Measurements from ENCODE around the genes TBC1D1 and PTTG2.

- RRBS, result no CpG with 5 or more reads among the region's 7 CpGs
These were observed 41.5 kb downstream of the DTHD1 start for GRCh38 chr4:36322723-36323474.

DNA sequence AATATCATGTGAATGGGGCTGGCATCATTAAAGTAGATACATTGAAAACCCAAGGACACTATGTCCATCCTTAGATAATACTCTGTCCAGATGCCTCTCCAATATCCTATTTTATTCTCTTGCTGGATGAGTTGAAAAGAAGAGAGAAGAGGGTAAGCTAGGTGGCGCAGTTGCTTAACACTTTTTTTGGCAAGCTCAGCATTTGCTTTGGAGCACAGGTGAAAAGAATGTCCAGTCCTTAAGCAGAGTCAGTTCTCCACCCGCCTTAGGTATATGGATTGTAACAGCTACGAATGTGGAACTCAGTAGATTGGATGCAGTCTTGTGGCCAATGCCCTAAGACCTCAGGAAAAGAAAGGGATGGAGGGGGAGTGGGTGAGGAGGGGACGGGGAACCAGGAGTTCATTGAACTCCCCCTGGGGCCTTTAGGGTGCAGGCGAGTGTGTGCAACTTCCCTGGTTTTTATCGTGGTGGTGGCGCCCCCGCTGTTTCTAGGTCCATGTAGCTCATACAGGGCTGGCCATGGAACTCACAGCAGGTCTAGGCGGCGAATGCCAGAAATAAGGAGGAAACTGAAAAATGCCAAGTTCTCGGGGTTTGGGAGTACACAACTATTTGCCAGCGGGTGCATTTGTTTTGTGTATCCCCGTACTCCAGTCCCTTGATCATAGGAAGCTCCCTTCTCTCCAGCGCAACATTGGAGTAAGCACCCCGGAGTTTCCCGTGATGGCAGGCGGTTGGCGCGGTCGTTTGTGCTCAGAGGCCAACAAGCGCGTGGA lies 590 bp upstream of the C4orf19 start:
- RRBS, result 15% methylated on average over 7 of the region's 22 CpGs

DNA sequence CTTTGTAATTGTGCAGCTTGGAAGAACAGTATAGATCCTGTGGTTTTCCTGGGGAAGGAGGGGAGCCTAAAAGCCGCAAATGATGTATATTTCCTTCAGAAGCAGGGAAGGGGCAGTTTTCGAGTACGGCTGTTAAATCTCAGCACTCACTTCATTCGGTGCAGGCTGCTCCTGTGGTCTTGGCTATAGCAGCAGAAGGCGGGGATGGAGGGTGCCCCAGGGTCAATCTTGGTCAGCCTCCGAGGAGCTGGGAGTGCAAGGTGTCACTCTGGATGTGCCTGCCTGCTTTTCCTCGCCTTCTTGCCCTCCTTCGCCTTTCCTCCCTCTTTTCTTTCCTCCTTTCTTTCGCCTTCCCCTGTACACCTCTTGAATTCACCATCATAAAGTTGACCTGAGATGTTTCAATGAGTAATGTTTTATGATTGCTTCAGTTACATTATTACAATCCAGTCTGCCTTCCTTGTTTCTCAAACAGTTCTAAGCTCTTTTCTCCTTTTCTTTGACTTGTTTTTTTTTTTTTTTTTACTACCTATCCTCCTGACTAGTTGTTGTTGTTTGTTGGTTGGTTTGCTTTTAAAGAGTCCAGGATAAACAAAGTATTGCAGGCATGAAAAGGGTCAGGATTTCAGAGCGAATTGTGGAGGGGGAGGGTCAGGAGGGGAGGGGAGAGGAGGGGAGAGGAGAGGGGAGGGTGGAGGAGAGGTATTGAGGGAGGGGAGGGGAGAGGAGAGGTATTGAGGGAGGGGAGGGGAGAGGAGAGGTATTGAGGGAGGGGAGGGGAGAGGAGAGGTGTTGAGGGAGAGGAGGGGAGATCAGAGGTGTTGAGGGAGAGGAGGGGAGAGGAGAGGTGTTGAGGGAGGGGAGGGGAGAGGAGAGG lies 101.4 kb downstream of the RELL1 start:
- RRBS, result no CpG with 5 or more reads among the region's 10 CpGs

GRCh38 chr4:37664663-37665113 lies 21.5 kb downstream of the RELL1 start:
- RRBS, result no CpG with 5 or more reads among the region's 5 CpGs

DNA sequence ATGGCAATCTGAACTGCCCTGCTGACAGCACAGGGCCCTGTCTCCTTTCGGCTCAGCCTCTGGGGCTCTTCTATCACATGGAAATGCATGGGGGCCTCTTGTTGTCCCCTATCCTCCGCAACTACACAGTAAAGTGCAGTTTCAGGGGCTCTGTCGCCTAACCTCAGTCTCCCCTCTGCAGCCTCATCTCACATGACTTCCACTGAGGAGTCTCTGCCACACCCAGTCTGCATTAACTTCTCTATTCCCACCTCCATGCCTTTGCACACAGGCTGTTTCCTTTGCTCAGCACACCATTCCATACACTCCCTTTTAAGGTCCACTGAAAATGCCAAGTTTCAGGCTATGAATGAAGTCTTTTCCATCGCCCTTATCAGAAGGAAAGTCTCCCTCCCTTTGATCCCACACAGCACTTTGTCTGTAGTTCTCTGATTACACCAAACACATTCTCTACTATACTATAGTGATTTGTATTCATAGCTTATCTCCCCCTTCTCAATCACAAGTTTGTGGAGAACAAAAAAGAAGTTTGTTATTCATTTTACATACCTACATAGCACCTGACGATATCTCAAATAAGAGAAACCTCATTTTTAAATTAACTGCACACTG lies 12.4 kb downstream of the RELL1 start:
- RRBS, result no CpG with 5 or more reads among the region's 5 CpGs

GRCh38 chr4:37890399-37891249 lies at the start of gene TBC1D1:
Gene TBC1D1, plus strand, starts transcription at chr4:37891084.
- RRBS, result 3% methylated on average over 7 of the region's 74 CpGs

DNA sequence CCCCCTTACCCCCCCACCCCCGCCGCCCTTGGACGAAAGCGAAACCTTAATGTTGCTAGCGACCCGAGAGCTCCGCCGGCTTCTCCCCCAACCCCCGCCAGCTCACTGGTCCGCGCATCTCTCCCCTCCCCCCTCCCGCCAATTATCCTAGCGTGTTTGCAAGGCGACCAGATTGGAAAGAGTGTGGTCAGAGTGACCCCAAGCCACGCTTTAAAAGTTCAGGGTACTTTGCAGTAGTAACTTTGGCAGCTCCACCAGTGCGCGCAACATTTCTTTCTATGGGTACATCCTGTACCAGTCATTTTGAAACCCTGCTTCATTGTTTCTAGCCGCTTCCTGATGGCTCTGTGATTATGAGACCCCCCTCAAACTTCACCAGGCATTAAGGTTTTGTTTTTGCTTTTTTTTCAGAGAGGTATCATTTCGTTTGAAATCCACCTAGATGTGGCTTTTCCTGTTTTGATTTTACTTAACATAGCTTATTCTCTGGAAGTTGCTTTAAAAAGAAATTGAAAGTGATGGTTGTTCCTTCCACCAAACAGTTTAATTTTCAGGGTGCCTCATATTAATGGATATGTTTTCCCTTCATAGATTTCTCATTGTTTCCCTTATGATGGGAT lies 754 bp downstream of the TBC1D1 start:
- RRBS, result no CpG with 5 or more reads among the region's 19 CpGs

DNA sequence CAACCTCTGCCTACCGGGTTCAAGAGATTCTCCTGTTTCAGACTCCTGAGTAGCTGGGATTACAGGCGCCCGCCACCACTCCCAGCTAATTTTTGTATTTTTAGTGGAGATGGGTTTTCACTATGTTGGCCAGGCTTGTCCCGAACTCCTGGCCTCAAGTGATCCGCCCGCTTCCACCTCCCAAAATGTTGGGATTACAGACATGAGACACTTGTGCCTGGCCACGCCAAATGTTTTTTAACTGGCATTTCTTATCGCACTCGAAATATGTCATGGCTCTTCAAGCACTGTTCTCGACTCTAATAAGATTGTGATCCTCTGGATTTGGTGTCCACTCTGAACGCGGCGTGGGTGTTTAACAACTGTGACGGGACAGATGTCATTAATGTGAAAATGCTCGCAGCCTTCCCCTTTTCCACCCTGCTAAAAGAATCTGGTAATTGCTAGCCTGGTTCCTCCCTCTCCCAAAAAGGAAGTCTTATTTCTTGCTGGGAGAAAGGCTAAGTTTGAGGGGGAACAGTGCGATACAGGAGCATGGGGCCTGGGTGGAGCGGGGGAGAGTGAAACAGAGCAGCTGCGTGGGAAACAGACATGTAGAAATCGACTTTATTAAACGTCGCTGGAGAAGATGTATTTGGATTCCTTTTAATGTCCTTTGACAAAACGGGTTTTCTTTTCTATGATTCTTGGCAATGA lies 17.5 kb downstream of the TBC1D1 start:
- RRBS, result no CpG with 5 or more reads among the region's 22 CpGs

DNA sequence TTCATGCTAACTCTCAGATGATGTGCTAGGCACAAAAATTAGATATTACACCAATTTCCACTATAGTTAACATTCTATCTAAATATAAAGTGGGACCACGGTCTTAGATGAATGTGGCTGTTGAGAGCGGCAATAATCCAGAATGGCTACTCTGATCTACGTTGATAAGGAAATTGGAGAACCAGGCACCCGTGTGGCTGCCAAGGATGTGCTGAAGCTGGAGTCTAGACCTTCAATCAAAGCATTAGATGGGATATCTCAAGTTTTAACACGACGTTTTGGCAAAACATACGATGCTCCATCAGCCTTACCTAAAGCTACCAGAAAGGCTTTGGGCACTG lies at the start of gene PTTG2:
Gene PTTG2, plus strand, starts transcription at position 106 of the 341 bp plus-strand sequence.
- RRBS, result no CpG with 5 or more reads among the region's 7 CpGs

- RRBS, result 1% methylated on average over 16 of the region's 89 CpGs
These were observed 16.9 kb downstream of the PTTG2 start for GRCh38 chr4:37976890-37977744.

DNA sequence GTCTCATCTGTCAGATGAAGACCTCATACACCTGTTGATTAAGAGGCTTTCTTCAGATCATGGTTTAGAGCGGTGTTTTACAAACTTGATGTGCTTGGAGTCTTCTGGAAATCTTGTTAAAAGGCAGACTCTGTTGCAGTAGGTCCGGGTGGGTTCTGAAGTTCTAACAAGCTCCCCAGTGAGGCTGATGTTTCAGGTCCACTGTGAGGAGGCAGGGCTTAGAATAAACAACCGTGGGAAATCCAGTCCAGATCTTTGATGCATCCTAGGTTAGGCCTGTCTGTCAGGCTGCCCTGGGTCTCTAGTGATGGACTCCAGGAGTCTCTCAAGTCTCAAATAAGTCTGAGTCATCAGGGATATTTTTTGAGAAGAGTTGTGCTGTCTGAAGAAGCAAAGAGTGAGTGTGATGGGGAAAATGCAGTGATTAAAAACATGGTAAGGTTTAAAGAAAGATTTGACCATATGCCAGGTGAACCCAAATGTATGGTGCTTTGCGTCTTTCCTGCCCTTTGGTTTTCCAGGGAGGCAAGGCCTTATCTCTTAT lies 100.6 kb downstream of the PTTG2 start:
- RRBS, result no CpG with 5 or more reads among the region's 4 CpGs

DNA sequence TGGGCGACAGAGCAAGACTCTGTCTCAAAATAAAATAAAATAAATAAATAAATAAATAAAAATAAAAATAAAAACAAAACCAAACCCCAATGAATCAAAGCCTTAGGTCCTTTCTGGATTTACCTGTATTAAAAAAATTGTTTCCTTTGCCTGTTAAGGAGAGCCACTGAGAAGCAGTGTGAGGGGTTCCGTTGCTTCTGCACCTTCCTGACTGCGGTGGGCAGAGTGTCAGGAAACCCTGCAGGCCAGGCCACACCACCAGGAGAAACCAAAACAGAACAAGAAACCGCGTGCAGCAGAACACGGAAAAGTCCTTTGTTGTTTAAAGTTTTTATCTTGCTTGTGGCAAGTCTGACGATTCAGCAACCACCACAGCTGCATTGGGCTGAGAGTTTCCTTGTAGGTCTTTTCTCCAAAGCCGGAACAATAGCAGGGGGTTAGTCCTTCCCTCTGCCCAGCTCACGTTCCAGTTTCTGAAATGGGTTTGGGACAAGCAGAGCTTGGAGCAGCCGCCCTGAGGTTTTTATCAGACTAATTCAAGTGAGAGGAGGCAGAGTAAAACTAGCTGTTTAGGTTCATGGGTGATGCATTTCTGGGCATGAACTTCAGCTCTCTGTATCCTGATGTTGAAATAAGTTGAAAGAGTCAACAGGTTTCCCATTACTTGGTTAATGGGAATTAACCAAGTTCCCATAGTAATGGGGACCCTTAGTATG lies 216.8 kb downstream of the PTTG2 start:
- RRBS, result no CpG with 5 or more reads among the region's 10 CpGs

GRCh38 chr4:38188474-38189293 lies 228.5 kb downstream of the PTTG2 start:
- RRBS, result 76% methylated on average over 3 of the region's 15 CpGs

DNA sequence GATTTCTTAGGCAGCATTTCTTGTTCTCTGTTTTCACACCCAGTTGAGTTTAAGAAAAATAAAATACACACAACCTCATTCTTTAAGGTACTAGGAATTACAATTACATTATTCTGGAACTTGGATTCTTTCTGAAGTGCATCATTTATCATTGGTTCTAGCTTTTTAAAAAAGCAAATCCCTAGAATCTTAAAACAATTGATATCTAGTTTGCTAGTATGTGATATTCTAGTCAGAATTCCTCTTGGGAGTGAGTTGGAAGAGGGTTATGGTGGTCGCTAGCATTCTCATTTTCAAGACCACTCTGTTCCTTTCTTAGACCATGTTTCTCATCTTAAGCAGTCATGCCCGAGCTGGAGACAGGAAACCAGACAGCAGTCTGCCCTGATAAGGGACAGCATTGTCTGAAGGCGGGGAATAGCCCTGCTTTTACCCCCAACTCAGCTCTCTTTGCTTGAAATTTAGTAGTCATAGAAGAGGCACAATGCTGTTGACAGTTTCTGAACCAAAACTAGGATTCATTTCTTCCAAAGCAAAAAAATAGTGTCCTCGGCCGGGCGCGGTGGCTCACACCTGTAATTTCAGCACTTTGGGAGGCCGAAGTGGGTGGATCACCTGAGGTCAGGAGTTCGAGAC lies 5.2 kb downstream of the KLF3 start:
- RRBS, result no CpG with 5 or more reads among the region's 9 CpGs

DNA sequence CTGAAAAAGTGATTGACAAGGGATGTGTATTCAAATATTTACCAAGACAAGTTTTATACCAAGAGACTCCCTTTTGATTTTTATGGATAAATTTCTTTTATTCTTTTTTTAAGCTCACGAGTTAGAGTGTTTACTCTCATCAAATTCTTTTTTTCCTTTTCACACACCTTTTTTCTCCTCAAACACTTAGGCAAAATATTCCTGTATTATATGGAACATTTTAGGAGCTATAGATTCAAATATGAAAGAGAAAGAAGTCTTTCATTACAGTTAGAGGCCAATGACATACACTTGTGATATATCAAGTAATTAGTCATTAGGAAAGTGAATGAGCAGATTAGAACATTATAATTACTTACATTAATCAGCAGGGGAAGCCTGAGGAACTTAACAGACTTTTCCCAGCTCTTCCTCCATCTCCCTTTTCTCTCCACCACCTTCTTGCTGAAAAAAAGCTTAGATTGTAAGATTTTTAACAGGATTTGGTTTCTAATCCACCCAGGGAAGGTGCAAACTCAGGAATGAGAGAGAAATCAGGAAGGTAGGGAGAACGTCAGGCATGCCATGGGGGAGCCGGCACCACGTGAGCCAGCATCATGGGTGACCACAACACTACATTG lies 29.5 kb downstream of the KLF3 start:
- RRBS, result no CpG with 5 or more reads among the region's 4 CpGs

- RRBS, result no CpG with 5 or more reads among the region's 11 CpGs
These were observed 30.3 kb downstream of the TLR10 start for GRCh38 chr4:38752311-38753018.

DNA sequence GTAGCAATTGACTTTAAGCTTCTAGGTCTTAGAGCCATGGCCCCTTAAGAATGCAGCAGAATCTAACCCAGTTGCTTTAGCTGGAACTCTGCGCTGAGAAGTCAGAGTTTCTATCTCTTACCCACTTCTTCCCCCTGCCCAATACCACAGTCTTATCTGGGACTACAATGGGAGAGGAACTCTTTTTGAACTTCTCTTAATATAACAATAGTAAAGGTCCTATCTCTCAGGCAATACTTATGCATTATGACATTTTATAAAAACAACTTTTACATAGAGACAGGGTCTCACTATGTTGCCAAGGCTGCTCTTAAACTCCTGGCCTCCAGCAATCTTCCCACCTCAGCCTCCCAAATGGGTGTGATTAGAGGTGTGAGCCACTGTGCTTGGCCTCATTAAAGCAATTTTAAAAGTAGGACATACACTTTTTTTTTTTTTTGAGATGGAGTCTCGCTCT lies 1.8 kb downstream of the TLR10 start:
- RRBS, result no CpG with 5 or more reads among the region's 2 CpGs

- RRBS, result no CpG with 5 or more reads among the region's 8 CpGs
These were observed 55.1 kb downstream of the FAM114A1 start for GRCh38 chr4:38922565-38923164.

DNA sequence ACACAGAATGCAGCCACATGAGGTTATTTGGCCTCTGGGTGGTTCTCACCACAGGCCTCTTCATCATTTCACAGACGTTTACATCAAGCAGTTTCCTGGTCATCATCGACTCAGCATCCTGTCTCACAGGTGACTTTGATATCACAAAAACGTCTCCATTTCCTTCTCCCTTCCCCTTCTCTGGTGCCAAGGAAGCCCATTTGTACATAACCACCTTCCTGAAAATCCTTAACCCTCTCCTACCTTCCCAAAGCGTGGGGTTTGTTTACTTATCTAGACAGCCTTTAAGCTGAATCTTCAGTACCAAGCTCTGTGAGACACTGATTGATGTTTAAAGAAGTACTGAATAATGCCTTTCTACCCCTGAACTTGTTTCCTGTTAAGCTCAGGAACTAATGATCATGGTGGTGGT lies 81.9 kb downstream of the FAM114A1 start:
- RRBS, result no CpG with 5 or more reads among the region's 4 CpGs

- RRBS, result no CpG with 5 or more reads among the region's 12 CpGs
These were observed 81.5 kb downstream of the TMEM156 start for GRCh38 chr4:38950501-38951378.